Endodermal cell (in vitro differentiated cells): ENCODE measurements around a stretch of chr4.

GRCh38 chr4:169034933-169035365 is 24.9 kb upstream of the CBR4 start:
- PRO-cap: no peak

- PRO-cap: no peak
Observed at GRCh38 chr4:169070769-169071293, 60.8 kb upstream of the CBR4 start.

DNA sequence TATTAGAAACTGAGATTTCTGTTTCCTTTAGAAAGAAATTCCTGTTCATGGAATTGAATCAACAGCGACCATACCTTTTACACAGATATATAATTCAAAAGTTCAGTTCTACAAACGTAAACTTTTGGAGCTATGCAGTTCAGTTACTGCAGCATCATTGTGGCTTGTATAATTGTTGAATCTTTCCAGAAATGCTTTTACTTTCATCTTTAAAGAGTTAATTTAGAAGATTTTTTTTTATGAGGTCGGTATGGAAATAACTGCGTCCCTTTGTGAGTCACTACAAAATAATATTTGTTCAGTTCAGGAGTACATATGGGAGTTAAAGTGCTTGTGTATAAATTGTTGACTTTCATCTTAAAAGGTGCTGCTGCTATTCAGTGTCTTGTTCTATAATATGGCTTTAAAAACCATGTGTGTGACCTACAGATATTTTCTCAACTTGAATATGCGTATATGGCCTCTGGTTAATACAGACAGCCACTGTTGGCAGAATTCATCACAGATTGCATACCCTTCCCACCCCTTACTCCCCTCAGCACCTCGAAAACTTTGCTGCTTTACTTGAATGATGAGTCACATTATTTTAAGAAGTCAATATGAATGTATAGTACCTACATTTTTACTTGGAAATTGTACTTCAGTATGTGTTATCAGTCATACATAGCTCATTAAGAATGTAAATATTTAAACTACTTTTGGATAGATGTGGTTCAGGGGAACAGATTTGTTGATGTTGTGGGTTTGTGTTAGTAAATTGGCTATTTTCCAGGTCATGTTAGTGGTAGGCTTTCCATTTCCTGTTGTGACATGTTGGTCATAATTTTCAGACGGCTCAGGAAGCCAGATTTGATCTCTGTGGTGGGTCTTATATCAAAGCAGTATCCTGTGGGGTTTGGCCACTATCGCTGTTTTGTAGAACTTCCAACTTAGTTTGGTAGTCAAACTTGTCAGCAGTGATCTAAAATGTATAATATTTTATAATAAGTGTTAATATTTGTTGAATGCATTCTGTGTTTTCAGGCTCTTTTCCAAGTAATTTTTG is 1.5 kb downstream of the CLCN3 start:
- PRO-cap: no peak

GRCh38 chr4:169915560-169915991 is 110.6 kb downstream of the MFAP3L start:
- PRO-cap: no peak

DNA sequence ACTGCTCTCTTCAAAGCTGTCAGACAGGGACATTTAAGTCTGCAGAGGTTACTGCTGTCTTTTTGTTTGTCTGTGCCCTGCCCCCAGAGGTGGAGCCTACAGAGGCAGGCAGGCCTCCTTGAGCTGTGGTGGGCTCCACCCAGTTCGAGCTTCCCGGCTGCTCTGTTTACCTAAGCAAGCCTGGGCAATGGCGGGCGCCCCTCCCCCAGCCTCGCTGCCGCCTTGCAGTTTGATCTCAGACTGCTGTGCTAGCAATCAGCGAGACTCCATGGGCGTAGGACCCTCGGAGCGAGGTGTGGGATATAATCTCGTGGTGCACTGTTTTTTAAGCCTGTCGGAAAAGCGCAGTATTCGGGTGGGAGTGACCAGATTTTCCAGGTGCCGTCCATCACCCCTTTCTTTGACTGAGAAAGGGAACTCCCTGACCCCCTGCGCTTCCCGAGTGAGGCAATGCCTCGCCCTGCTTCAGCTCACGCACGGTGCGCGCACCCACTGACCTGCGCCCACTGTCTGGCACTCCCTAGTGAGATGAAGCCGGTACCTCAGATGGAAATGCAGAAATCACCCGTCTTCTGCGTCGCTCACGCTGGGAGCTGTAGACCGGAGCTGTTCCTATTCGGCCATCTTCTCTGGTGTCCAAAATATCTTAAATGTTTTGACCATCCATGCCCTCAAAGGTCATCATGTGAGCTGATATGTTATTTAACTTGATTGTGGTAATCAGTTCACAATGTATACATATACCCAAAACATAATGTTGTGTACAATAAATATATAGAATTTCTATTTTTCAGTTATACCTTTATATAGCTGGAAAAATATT is 698.8 kb upstream of the AADAT start:
- PRO-cap: unidirectional peak, plus-strand start at position 254 of the sequence; unidirectional peak, minus-strand start at position 423 of the sequence; unidirectional peak, minus-strand start at position 444 of the sequence; unidirectional peak, minus-strand start at position 638 of the sequence

DNA sequence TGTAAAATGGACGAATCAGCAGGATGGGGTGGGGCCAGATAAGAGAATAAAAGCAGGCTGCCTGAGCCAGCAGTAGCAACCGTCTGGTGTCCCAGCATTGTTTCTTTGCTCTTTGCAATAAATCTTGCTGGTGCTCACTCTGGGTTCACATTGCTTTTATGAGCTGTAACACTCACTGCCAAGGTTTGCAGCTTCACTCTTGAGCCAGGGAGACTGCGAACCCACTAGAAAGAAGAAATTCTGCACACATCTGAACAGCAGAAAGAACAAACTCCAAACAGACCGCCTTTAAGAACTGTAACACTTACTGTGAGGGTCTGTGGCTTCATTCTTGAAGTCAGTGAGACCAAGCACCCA is 769.2 kb upstream of the GALNTL6 start:
- PRO-cap: no peak

GRCh38 chr4:171080102-171080355 is 733.2 kb upstream of the GALNTL6 start:
- PRO-cap: no peak

DNA sequence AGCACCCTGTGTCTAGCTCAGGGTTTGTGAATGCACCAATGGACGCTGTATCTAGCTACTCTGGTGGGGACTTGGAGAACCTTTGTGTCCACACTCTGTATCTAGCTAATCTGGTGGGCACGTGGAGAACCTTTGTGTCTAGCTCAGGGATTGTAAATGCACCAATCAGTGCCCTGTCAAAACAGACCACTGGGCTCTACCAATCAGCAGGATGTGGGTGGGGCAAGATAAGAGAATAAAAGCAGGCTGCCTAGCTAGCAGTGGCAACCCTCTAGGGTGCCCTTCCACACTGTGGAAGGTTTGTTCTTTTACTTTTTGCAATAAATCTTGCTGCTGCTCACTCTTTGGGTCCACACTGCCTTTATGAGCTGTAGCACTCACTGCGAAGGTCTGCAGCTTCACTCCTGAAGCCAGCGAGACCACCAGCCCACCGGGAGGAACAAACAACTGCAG is 514.3 kb upstream of the GALNTL6 start:
- PRO-cap: no peak

DNA sequence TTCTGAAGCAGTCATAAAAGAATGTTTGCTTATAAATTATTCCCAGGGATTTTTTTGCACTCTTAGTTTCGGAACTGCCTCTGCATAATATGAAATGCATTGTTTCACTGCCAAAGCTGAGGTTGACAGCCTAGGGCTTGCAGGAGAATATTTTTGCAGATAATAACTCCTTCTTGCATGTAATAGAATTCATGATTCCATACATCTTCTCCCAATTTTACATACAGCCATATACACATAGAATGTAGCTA is 339.7 kb upstream of the GALNTL6 start:
- PRO-cap: no peak

- PRO-cap: no peak
Observed at GRCh38 chr4:172705400-172705599, 463.3 kb upstream of the GALNT7 start.

GRCh38 chr4:173169342-173170355 is 1.0 kb downstream of the GALNT7 start:
- PRO-cap: bidirectional peak, plus-strand start at chr4:173169764, minus-strand start at chr4:173169484; bidirectional peak, plus-strand start at chr4:173170021, minus-strand start at chr4:173169952; unidirectional peak, minus-strand start at chr4:173170128; unidirectional peak, minus-strand start at chr4:173170142

DNA sequence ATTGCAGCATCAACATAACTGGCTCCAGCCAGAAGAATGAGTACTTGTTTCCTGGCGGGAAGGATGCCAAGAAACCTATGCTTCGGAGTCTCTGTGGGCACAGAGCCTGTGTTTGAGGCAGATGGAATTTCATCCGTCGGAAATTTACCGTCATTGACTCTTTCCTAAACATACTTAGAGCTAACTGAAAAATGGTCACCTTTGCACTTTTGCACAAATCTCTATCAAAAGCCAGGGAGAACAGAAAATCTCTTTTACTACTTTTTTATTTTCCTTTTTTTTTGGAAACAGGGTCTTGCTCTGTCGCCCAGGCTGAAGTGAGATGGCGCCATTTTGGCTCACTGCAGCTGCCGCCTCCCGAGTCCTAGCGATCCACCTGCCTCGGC is 41.6 kb downstream of the GALNT7 start:
- PRO-cap: no peak

- PRO-cap: bidirectional peak, plus-strand start at chr4:173334858, minus-strand start at chr4:173335146; bidirectional peak, plus-strand start at chr4:173335345, minus-strand start at chr4:173335209
Observed at GRCh38 chr4:173334829-173335673, 893 bp upstream of the HMGB2 start.

DNA sequence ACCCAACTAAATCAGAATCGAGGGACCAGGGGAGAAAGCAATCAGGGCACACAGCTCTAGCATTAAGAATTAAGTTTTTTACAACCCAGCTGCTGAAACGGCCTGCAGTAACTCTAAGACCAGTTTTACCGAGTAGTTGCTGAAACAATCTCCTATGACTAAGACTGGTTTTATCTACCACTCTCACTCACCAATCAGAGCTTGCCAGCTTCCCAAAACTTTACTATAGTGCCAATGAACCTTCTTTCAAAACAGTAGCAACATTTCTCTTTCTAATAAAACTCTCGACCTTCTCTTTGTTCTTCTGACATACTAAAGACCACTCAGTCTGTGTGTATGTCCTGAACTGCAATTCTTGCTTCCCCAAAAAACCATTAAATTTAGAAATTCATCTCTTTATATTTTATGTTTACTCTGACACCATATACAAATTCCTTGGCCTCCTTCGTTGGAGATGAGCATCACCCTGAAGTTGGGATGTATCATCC is 2.7 kb upstream of the SAP30 start:
- PRO-cap: no peak

- PRO-cap: bidirectional peak, plus-strand start at chr4:173371916, minus-strand start at chr4:173371866; unidirectional peak, minus-strand start at chr4:173372042; unidirectional peak, minus-strand start at chr4:173372101
Observed at GRCh38 chr4:173371729-173372626, 1.2 kb downstream of the SAP30 start.

DNA sequence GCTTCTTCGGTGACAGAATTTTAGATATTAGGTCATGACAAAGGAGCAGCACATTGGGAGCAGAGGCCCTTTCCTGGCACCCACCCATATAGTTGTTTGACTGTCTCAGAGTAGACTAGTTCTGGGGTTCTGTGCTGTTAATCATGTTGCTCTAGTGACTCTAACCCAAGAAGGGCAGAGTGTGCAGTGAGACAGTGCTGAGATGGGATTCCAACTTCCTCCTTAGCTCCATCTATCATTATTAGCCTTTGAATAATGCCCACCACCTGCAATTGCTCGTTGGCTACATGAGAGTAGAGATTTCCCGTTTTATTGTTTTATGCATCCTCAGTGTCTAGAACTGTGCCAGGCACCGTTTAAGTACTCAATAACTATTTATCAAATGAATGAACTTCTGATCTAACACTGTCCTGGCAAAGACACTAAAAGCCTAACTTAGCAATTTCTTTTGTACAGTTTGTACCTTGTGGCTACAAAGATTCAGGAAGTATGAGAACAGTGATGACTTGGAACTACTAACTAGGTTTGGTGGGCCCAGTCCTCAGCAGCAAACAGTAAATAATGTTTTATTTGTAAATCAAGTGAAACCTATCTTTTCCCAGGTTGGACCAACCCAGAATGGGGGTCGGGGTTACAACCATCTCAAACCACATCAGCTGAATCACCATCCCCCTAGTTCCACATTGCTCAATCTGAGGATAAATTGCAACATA is 12.1 kb upstream of the SCRG1 start:
- PRO-cap: no peak

DNA sequence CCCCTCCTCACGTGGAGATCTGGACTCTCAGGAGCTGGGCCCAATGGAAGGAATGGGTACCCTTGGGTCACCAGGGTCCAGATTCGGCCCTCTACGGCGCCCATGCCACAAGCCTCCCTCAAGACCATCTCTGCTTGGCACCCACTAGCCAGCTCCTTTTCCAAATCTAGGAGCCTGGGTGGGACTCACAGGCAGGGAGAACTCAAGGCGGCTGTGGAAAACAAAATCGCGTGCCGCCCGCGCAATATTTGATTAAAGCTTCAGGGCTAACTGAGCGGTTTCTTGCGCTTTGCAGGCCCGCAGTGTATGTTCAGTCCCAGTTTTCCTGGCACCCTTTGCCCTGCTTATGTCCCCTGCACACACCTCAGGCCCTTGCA is 7.0 kb downstream of the HAND2 start:
- PRO-cap: no peak

DNA sequence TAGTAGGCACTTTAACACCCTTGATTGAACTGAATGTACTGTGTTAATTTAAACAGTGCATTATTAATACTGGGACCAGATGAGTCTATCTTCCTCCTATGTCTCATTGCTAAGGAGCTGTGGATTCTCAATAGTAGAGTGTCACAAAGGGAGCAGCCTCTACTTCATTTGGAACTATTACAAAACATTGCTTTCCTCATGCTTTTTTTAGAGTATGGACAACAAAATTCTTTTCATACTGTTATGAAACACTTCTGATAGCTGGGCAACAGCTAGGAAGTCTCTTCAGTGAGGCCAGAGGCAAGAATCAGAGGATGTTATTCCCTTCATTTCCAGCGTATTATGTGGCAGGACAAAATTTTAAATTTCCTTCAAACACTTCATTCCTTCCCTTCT is 160.8 kb downstream of the FBXO8 start:
- PRO-cap: no peak

DNA sequence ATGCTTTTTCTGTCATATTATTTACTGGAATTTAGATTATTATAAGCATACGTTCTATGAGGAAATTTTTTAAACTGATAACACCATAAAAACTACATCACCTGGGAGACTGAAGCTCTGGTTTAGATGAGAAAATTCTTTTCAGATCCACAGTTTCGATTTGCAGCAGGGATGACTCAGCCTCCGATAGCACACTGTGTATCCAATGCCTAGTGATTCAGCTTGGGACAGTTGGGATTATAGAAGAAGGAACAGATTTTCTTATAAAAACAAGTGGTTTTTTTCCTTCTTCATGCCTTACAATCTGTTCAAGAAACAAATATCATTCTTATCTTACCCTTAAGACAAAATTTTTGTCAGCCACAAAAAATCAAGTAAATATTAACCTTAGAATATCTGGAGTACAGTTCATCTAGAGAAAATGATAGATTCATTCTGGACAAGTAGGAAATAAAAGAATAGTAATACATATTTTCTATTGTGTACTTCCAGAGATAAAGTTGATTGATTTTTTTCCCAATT is 128.9 kb downstream of the FBXO8 start:
- PRO-cap: no peak

- PRO-cap: no peak
Observed at GRCh38 chr4:174216879-174218131, 66.2 kb downstream of the FBXO8 start.